ENCODE measurements around the gene PLA2G4B.

GRCh38 chr15:41452710-41453122 is 35.8 kb downstream of the RTF1 start:
- PRO-cap, result no peak
- RAMPAGE, long total RNA, 2 experiments, result no peak in any of the 2 experiments

GRCh38 chr15:41457624-41458076 is 36.0 kb upstream of the ITPKA start:
- PRO-cap, result no peak
- RAMPAGE, long total RNA, 2 experiments, result no peak in any of the 2 experiments

- PRO-cap, result no peak
- RAMPAGE, long total RNA, 2 experiments, result no peak in any of the 2 experiments
Measured at GRCh38 chr15:41501405-41501784, 7.7 kb downstream of the ITPKA start.

DNA sequence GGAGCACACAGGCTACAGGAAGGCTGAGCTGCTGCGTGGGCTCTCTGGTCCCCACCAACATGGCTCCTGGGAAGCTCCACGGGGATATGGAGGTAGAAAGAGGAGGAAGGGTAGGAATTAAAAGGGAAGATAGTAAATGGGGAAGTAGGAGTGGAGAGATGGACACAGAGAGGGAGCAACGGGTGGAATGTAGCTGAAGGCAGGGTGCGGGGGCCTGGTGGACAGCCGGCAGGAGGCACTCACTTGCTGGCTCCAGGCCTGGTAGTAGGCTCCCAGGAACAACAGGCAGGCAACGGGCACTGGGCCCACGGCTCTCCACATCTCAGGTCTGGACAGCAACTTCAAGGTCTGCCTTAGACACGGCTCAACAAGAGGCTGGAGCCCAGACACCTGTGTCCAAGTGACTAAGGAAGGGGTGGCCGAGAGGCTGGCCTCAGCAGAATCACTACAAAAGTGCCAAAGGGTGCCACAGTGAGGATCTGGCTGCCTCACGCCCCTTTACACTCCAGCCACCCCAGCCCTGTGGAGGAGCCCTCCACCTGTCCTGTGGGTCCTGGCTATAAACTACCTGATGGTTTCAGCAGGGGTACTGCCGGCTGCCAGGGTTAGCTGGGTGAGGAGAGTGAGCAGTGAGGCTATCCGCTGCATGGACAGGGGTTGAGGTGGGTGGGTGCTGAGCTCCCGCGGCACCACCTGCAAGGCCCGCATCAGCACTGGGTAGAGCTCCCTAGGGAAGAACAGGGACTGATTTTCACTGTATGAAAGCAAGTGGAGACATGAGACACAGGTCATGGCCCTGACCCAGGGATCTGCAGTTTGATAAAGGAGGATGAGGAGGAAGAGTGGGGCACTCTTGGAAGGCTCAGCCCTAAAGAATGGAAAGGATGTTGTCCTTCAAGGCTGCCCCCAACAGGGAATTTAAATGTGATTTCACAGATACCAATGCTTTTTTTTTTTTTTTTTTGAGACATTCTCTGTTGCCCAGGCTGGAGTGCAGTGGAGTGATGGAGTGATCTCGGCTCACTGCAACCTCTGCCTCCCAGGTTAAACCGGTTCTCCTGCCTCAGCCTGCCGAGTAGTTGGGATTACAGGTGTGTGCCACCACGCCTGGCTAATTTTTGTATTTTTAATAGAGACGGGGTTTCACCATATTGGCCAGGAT is 10.3 kb upstream of the LTK start:
- PRO-cap, result no peak
- RAMPAGE, long total RNA, 2 experiments, result no peak in any of the 2 experiments

GRCh38 chr15:41534528-41535122 is 9.4 kb downstream of the RPAP1 start:
- PRO-cap, result no peak
- RAMPAGE, long total RNA, 2 experiments, result no peak in any of the 2 experiments

GRCh38 chr15:41561784-41562275 is 2.8 kb downstream of the TYRO3 start:
- PRO-cap, result no peak
- RAMPAGE, long total RNA, 2 experiments, result no peak in any of the 2 experiments

GRCh38 chr15:41660231-41661353 is 101.6 kb downstream of the TYRO3 start:
- PRO-cap, result bidirectional peak, plus-strand start at chr15:41660405, minus-strand start at chr15:41660370; bidirectional peak, plus-strand start at chr15:41660789, minus-strand start at chr15:41660752
- RAMPAGE, long total RNA, 2 experiments, result start-site peak on the plus strand in 2 of 2 experiments, at chr15:41660393-41660856 at its widest, 28 to 98 reads per replicate

- PRO-cap, result no peak
- RAMPAGE, long total RNA, 2 experiments, result no peak in any of the 2 experiments
Measured at GRCh38 chr15:41695836-41696372, 78.4 kb upstream of the MAPKBP1 start.

- PRO-cap, result no peak
- RAMPAGE, long total RNA, 2 experiments, result no peak in any of the 2 experiments
Measured at GRCh38 chr15:41837009-41837643, 1.5 kb upstream of the PLA2G4B start.

DNA sequence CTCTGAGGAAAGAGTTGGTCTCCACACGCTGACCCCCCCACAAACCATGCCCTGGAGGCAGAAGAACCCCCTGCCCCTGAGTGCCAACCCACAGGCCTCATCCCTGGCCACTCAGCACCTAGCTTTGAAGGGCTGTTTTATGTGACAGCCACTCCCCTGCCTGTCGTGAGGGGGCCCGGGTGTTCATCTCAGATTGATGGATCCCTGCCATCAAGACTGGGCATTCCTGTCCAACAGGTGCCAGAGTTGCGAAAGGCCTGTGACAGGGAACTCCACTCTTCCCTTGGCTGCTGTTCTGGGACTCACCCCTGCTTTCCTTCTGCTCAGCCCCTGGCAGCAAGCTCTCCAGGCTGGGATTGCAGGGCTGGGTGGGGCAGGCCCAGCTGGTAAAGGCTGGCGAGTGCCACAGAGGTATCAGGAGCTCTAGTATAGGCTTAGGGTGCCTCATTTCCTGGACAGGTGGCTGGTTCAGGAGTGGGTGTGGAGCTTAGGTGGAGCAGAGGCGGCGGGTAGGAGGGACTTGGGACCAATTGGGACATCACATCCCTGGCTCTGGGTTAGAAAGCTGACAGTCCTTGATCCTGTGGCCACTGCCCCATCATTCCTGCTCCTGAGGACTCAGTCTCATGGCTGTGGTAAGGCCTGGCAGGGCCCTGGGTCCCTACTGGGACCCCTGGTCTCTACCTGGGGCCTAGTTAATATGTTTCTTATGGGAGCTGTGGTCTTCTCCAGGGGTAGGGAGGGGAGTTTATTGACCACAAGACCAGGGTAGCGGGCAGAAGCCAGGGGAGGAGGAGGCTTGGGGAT is at the start of gene PLA2G4B:
TSS of gene PLA2G4B (plus strand) at position 560 of the 807 bp plus-strand sequence.
- PRO-cap, result bidirectional peak, plus-strand start at position 389 of the sequence, minus-strand start at position 111 of the sequence; unidirectional peak, plus-strand start at position 571 of the sequence
- RAMPAGE, long total RNA, 2 experiments, result no peak in any of the 2 experiments

DNA sequence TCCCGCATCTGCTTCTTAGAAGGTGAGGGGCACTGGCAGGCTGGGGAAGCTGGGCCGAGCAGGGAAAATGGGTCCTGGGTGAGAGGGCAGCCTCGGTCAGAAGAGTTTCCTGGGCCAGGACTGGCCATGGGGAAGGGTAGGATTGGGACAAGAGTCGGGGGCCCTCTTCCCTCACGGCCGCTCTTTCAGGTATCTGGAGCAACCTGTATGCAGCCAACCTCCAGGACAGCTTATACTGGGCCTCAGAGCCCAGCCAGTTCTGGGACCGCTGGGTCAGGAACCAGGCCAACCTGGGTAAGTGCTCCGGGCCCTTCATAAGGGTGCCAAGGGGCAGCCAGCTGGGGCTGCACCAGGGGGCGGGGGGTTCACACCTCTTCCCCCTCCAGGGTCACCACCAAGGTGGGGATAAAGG is 7.1 kb downstream of the PLA2G4B start:
- PRO-cap, result no peak
- RAMPAGE, long total RNA, 2 experiments, result no peak in any of the 2 experiments

- PRO-cap, result no peak
- RAMPAGE, long total RNA, 2 experiments, result no peak in any of the 2 experiments
Measured at GRCh38 chr15:41894648-41895967, 1.3 kb upstream of the SPTBN5 start.

GRCh38 chr15:41919311-41919848 is 25.5 kb upstream of the SPTBN5 start:
- PRO-cap, result no peak
- RAMPAGE, long total RNA, 2 experiments, result no peak in any of the 2 experiments

DNA sequence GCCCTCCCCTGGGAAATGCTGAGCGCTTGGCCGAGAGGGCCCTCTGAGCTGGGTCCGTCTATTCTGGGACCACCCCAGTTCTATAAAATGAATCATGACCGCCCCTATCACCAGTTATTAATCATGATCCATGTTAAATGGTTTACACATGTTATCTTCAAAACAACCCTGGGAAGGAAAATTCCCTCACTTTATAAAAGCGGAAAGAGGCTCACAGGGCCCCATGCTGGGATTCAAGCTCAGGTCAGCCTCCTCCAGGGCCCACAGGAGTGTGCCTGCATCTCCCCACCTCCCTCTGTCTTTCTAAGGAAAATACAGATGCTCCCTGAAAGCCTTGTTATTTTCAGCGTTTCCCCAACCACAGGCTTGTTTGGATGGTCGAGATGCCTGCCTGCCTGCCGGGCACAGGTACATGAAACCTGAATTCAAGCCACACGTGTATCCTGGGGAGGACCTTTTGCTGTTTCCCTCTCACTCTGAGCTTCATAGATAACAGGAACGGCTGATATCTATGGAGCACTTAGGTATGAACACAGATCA is 39.1 kb upstream of the SPTBN5 start:
- PRO-cap, result no peak
- RAMPAGE, long total RNA, 2 experiments, result no peak in any of the 2 experiments

DNA sequence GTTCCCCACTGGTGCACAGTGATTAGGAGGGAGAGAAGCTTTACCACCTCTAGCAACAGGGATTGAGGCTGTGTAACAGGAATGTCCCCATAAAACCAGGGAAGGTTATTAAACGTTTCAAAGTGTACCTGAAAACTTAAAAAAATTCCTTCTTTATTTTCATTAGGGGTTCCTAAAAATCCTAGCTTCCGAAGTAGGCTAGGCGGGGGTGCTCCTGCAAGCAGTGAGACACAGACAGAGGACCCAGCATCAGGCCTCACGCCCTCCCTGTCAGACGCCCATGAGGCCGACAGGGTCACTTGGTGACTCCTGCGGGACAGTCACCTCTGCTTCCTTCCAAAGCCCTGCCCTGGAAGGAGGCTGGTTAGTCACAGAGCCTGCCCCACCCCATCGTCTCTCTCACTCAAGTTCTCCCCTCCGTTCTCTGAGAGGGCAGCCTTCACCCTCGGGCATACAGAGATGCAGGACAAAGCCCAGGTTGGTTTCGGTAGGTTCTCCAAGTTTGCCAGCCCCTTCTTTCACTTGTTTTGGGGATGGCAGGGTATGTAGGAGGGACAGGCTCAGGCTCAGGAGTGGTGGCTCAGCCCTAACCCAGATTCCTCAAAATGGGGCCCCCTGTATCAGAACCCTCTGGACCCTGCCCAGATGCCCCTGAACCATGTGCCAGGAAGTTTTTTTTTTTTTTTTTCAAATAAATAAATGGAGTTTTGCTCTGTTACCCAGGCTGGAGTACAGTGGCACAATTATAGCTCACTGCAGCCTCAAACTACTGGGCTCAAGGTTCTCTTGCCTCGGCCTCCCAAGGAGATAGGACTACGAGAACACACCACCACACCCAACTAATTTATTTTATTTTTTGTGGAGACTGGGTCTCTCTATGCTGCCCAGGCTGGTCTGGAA is 38.5 kb downstream of the EHD4 start:
- PRO-cap, result no peak
- RAMPAGE, long total RNA, 2 experiments, result no peak in any of the 2 experiments

DNA sequence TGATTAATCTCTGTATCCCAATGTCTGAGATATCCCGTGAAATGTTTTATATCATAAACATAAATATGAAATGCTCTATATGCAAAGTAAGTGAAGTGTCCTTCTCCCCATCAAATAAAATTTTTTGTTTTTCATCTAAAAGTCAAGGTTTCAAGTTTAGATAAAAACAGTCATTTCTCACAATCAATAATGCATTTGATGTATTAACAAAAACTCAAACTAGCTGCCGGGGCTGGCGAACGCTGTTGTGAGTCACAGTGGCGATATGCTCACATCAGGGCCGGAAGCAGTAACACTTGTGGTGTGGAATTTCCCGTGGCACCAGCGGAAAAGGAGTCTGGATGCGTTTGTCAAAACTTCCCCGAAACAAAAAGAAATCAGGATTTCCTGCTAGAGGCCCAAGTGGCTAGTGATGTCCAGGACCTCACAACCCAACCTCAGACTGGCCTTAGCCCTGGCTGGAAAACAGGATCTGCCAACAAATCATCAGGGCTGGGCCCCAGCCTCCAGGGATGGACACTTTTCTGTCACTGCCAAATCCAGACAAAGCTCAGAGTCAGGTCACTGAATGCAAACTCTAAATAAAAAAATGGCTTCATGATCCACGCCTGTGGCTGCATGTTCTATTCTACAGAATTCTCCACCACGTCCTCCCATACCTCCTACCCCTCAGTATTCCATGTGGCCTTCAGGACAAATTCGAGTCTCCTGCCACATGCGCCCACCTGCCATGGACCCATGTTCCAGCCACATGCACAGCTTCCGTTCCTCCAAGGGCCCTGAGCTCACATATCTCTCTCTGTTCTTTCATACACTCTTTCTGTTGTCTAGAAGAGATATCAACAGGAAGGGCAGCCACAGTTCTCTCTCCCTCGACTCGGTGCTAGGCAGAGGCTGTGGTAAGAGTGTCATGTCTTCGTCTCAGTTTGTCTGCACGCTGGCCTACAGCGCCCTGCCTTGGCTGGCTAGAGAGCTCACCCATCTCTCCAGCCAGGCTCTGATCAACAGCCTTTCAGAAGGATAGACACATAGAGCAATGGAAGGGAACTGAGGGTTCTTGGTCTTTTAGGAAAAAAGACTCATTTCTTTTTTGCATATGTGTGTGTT is 35.5 kb downstream of the EHD4 start:
- PRO-cap, result no peak
- RAMPAGE, long total RNA, 2 experiments, result start-site peak on the minus strand in 1 of 2 experiments, centred at position 448 of the sequence, 5 reads per replicate

GRCh38 chr15:41947198-41947658 is 25.1 kb downstream of the EHD4 start:
- PRO-cap, result no peak
- RAMPAGE, long total RNA, 2 experiments, result no peak in any of the 2 experiments

DNA sequence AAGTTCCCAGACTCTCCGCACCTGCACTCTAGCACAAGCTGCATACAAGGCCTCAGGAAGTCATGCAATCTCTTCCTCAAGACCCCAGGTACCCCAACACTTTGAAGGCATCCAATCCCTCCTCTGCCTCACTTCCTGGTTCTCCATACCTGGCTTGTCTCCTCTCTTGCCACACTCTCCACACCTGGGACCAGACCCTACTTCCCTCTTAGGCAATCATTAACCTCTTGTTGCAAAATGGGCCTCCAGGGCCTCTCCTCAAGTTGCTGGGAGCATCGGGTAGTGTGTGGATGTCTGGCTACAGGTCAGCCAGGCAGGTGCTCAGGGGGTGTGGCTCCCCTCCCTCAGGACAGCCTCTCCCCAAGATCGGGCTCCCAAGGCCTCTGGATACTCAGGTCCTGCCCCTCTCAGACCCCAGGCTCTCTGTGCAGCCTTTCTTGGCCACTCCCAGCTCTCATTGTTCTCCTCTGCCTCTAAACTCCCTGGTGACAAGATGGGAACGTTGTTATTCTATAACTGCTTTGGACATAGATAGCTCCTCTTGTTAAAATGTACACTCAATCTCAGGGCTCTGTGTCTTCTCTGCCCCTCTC is 8.5 kb downstream of the PLA2G4E start:
- PRO-cap, result no peak
- RAMPAGE, long total RNA, 2 experiments, result no peak in any of the 2 experiments

- PRO-cap, result bidirectional peak, plus-strand start at chr15:42057838, minus-strand start at chr15:42057538
- RAMPAGE, long total RNA, 2 experiments, result no peak in any of the 2 experiments
Measured at GRCh38 chr15:42056776-42057916, 36.3 kb upstream of the PLA2G4E start.

DNA sequence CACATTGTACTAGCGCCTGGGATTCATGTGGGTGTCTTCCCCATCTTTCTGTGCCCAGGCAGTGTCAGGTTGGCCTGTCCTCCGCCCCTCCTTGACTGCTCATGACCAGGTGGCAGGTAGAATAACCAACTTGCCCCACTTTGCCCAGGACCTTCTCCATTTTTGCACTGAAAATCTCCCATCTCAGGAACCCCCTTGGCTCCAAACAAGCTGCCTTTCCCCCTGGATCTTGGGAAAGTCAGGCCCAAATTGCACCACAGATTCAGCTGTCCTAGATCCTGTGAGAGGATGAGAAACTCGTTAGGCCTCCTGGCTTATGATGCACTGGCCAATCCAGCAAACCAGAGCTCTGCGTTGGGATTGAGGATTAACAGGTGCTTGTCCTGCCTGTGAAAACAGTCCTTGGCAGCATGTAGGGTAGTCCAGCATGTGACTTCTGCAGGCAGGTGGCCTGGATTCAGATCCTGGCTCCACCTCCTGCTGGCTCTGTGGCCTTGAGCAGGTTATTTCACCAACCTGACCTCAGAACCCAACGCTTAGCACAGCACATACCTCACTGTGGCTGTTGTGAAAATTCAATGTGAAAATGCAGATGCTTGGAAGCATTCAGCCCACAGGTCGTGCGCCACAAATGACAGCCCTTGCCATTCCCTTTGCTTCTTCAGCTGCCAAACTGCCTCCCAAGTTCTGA is 33.7 kb downstream of the PLA2G4D start:
- PRO-cap, result no peak
- RAMPAGE, long total RNA, 2 experiments, result no peak in any of the 2 experiments